Skeletal muscle cell (primary cell): Measurements from ENCODE around the gene ATP12A.

DNA sequence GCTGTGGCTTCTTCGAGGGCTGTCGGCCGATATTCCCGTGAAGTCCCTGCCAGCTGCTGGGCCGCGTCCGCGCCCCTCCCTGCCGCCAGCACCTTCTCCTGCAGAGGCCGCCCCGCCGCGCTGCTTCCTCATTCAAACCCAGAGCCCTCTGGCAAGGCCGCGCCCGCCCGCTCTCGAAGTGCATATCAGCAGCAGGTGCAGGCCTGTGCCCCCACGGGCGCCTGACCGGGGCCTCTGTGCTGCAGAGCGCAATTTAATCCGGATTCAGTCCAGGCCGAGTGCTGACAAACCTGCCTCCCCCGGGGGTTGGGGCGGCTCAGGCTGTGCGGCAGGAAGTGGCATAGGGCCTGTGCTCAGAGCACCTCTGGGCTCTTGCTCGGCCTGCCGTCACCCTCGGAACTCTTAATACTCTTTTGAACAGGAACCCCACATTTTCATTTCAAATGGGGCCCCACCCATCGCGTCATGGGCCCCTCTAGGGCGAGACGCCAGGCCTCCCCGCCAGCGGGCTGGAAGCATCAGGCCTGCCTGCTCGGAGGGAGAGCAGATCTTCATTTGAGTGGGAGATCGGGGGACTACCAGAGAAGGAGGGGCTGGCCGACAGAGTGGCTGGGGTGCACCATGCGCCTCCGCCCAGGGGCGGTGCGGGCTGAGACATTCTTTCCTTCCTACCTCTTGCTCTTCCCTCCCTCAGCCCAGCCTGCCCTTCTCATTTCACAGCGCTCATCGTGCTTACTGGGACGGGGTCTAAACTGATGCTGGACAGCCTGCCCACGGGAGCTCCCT is 125.7 kb downstream of the TNFRSF19 start:
- RRBS = 9% methylated on average over 2 of the region's 47 CpGs

GRCh38 chr13:23915206-23915821 is 26.1 kb upstream of the MIPEP start:
- RRBS = no CpG with 5 or more reads among the region's 4 CpGs

DNA sequence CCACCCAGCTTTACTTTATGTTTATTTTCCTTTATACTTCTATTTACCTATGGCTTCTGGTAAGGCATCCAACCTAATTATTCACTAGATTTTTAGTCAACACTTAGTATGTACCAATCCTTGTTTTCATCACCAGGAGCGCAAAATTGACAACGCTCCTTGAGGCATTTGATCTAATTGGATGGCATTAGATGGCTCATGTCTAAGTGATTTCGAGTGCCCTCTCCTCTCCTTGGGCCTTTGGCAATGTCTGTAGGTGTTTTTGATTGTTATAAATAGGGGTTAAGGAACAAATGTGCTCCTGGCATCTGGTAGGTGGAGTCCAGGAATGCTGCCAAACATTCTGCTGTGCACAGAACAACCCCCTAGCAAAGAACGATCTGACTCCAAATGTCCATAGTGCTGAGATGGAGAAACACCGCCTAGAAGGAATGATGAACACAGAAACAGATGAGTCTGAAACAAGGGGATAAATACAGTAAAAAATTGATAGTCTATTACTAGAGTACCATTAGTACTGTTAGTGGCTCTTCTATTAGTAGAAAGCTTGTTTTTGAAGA is 76.1 kb upstream of the MIPEP start:
- RRBS = no CpG with 5 or more reads among the region's 5 CpGs

- RRBS = no CpG with 5 or more reads among the region's 2 CpGs
Measured at GRCh38 chr13:23966646-23966869, 77.4 kb upstream of the MIPEP start.

- RRBS = no CpG with 5 or more reads among the region's 3 CpGs
Measured at GRCh38 chr13:24119968-24120300, 40.6 kb upstream of the SPATA13 start.

DNA sequence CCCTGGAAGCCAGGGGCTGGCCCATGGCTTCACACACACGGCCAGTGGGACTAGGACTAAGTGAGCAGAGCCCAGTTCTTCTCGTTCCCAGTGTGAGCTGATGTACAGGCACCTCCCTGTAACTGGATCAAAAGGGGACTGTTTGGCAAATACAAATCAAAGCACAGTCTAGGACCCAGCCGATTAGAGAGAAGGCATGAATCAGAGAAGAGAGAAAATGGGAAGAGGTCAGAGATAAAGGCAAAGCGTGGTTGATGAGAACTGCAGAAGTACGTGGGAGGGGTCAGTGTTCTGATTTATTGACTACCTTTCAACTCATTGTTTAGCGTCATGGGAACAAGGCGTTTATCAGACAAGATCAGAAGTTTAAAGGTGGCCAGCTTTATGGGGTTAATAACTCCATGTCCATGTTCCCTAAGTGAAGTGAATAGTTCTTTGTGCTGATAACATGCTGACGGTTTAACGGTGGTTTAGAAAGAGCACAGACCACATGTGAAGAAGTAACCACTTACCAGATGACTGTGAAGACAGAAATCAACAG is 30.2 kb upstream of the SPATA13 start:
- RRBS = no CpG with 5 or more reads among the region's 9 CpGs

DNA sequence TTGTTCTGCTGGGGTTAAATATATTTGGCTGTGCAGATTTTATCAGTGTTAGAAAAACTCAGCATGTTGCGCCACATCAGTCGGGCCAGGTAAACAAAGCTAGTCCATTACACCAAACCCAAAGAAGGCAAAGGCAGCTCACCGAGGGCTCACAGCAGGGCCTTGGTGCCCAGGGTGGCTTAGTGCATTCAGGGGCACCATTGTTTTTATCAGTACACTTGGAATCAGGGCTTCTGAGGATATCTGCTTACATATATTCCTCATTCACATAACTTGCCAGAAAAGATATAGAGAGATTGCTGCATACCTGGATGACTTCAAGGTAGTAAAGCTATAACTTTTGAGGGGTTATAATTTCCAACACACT is 22.2 kb downstream of the SPATA13 start:
- RRBS = no CpG with 5 or more reads among the region's 3 CpGs

DNA sequence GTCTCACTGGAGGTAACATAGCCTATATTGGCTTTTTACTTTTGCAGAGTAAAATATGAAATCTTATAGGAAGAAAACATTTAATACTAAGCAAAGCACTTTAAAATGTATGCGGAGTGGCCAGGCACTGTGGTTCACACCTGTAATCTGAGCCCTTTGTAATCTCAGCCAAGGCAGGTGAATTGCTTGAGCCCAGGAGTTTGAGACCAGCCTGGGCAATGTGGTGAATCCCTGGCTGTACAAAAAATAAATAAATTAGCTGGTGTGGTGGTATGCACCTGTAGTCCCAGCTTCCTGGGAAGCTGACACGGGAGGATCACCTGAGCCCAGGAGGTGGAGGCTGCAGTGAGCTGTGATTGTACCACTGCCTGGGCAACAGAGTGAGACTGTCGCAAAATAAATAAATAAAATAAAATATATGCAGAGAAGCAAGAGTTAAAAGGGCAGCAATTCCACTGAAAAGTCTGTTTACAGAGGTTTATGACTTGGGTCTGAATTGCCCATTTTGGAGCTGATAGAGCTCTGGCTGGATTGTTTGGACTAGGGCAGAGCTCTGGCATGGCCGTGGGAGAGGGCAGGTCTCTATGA is 64.8 kb upstream of the C1QTNF9 start:
- RRBS = no CpG with 5 or more reads among the region's 4 CpGs

DNA sequence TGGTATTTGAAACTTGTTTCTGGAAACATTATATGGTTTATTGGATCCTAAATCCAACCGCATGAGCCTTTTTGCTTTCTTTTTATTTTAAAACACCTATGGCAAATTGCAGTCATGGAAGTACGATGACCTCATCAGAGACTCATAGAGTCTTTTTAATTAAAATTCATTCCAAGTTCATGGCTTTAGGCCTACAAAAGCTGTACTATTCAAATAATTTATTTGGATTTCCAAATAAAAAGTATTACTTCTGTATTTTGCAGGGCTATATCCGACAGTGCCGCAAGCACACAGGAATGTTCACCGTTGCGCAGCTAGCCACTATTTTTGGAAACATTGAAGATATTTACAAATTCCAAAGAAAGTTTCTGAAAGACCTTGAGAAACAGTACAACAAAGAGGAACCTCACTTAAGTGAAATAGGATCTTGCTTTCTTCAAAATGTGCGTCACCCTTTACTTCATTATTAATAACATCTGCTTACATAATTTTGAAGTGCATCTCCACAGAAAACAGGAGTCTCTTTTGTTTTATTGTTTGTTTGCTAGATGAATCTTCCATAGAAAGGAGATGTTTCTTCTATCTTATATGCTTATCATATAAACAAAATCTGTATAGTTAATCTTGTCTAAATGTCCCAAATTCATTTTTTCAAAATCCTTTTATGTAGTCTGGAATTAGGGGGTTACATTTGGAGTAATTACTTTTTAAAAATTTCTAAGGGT is 20.5 kb upstream of the C1QTNF9 start:
- RRBS = no CpG with 5 or more reads among the region's 7 CpGs

- RRBS = no CpG with 5 or more reads among the region's 4 CpGs
Measured at GRCh38 chr13:24289738-24290271, 19.6 kb upstream of the C1QTNF9 start.

DNA sequence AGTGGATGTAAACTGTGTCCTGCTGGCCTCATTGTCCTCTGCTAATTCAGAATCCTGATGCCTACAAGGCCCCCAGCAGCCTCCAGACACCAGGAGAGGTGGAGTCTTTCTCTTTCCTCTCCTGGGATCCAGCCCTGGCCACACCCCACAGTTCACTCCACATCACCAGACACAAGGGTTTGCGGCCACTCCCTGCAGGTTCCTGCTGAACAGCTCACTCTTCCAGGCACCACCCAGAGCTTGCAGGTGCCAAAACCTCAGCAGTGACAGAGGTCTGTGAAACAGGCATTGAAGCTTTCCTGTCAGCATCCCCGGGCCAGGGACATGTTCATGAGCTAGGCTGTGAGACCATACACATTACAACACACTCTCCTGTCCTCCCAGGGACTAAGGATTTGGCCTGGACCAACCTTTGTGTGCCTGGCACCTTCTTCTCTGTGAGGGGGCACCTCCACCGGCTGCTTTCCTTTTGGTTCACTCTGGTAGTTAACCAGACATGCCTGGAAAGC is 11.2 kb upstream of the ATP12A start:
- RRBS = no CpG with 5 or more reads among the region's 3 CpGs

DNA sequence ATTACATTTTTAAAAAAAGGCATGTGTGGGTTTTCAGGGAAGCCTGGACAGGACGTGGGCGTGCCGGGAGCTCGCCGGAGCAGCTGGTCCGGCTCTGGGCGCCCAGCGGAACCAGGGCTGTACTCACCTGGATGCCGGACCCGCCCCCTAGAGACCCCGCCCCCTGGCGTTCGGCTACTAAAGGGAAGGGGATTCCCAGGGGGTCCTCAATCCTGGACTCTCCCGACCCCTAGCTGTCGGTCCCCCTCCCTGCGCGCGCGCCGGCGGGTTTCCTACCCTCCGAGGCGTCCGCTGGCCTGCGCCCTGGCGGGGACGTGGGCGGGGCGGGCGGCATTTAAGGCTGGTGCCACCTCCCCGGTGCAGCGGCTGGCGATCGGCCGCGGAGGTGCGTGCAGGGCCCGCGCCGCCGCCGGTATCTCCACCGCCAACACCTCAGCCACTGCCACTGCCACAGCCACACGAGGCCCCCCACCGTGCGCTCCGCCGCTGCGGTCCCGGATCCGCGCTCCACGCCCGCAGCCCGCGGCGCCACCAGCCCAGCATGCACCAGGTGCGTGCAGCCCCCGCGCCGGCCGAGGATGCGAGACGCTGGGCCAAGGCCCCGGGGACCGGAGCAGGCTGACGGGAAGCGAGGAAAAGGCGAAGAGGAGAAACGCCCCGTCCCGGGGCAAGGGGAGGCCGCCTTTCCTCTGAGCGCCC is at the start of gene ATP12A:
Gene ATP12A (plus strand): TSS at position 206 of the 699 bp plus-strand sequence.
- RRBS = 2% methylated on average over 41 of the region's 74 CpGs

- RRBS = no CpG with 5 or more reads among the region's 14 CpGs
Measured at GRCh38 chr13:24764318-24764618, 299 bp downstream of the RNF17 start.

DNA sequence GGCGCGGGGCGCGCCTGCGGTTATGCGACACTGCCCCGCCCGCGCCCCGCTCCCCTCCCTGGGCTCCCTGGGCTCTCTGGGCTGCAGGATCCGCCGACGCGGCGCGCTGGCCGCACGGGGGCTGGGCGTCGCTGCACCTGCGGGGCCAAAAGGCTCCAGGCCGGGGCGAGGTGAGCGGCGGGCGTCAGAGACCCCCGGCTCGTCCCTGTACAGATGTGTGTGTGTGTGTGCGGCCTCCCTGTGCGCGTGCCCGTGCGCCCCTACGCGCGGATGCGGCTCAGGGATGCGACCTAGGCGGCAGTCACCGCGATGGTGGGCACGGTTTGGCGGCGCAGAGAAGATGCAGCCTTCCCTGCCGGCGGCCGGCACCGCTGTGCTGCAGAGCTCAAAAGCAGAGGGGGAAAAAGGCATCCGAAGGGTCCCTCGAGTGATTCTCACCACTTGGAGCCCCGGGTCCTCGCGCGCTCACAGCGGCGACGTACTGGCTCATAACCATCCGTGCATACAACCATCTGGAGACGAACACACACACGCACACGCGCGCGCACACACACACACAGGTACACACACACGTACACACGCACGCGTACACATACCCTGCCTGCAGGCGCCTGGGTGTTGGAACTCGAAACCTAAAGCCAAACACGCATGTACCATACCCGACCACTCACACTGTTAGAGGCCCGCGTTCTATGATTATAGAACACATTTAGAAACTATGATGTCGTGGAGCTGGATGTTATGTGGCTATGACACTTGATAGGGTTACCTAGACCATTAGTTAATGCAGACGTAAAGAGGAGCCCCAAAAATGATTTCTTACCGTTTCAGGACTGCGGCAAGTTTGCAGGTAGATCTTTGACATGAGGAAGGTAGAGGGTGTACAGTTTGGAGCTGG is 812 bp downstream of the ATP8A2 start:
- RRBS = 0% methylated on average over 2 of the region's 78 CpGs

DNA sequence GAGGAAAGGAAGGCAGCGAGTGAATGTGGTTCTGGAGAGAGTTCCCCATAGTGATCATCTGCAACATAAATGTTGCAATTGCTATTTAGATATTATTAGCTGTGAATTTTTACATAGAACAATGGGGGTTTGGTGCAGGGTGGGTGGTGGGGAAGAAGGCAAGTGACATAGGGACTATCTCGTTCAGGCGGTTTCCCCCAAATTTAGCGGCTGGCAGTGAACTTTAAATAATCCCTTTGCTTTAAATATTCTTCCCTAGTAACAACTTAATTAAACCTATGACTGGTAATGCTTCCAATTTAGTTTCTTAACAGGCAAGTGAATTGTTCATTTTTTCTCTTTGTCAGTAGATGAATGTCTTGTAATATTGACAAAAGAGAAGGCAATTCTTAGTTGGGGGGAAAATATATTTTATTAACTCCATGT is 1.3 kb downstream of the CDK8 start:
- RRBS = no CpG with 5 or more reads among the region's 4 CpGs

GRCh38 chr13:26423437-26424137 is 133.9 kb upstream of the WASF3 start:
- RRBS = no CpG with 5 or more reads among the region's 6 CpGs

GRCh38 chr13:26460611-26460901 is 96.9 kb upstream of the WASF3 start:
- RRBS = no CpG with 5 or more reads among the region's 4 CpGs

- RRBS = no CpG with 5 or more reads among the region's 6 CpGs
Measured at GRCh38 chr13:26508860-26509523, 48.5 kb upstream of the WASF3 start.

- RRBS = no CpG with 5 or more reads among the region's 56 CpGs
Measured at GRCh38 chr13:26759600-26760563, 704 bp downstream of the GPR12 start.

- RRBS = no CpG with 5 or more reads among the region's 19 CpGs
Measured at GRCh38 chr13:26930232-26930738, 169.7 kb upstream of the GPR12 start.